Hematopoietic multipotent progenitor cell (in vitro differentiated cells): Measurements from ENCODE around the gene KRTAP5-3.

GRCh38 chr11:1085469-1085950 lies 49.0 kb upstream of the MUC6 start:
- CAGE, long polyA plus RNA, result no peak

- CAGE, long polyA plus RNA, result no peak
Measured at GRCh38 chr11:1089634-1090280, 53.2 kb upstream of the MUC6 start.

GRCh38 chr11:1148671-1149098 lies 9.1 kb upstream of the MUC5AC start:
- CAGE, long polyA plus RNA, result no peak

DNA sequence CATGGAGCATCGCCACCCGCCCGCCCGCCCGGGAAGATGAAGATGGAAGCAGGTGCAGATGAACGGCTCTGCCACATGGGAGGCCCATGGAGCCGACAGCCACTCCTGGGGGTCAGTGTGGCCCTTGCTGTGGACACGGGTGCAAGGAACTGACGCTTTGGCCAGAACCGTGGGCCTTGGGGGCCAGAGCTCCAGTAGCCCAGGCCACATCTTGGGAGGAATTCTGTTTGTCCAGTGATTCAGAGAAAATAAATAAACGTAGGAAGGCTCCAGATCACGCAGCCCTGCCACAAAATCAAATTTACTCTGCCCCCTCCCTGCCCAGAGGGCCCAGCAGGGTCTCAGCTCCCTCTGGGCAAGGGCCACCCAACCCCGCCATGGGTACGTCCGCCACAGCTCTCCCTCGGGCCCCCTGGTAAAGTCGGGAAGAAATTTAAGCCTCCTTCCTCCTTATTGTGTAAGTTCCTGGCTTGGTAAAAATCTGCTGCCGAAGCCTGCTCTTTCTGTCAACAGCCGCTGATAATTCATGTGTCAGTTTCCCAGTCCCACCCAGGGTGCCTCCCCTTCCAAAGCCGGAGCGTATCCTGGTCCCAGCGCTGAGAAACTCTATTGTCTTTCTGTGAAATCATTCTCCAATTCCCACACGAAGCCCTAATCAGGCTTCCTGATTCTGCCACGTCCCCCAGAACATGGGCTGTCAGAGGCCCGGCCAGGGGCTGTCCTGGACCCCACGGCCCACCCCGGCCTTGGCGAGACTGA lies 6.9 kb upstream of the MUC5AC start:
- CAGE, long polyA plus RNA, result no peak

DNA sequence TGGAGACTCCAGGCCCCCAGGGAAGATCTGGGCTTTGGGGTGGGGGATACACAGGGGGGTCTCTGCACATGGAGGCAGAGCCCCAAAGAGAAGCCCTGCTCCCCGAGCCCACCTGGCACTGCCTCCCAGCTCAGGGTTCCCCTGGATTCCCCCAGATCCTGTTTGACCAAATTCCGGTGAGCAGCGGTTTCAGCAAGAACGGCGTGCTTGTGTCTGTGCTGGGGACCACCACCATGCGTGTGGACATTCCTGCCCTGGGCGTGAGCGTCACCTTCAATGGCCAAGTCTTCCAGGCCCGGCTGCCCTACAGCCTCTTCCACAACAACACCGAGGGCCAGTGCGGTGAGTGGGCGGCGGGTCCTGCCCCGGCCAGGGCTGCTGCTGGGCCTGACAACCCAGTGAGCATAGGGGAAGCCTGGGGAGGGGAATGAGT lies 31.7 kb downstream of the MUC5B start:
- CAGE, long polyA plus RNA, result no peak

- CAGE, long polyA plus RNA, result no peak
Measured at GRCh38 chr11:1305121-1305335, 4.4 kb downstream of the TOLLIP start.

DNA sequence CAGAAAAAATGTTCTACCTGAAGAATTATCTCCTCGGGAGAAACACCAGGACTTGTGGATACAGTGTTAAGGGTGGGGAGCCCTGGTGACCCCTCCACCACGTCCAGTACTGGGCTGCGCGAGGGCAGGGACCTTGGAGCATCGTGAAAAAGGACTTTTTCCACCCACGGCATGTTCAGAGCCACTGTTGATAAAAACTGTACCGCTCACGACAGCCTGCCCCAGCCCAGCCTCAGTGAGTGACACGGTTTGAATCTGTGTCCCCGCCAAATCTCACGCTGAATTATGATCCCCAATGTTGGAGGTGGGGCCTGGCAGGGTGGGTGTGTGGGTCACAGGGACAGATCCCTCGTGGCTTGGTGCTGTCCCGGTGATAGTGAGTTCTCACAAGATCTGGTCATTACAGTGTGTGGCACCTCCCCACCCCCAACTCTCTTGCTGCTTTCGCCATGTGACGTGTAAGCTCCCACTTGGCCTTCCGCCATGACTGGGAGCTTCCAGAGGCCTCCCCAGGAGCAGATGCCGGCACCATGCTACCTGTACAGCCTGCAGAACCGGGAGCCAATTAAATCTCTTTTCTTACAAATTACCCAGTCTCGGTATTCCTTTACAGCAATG lies 1.4 kb downstream of the TOLLIP start:
- CAGE, long polyA plus RNA, result no peak

DNA sequence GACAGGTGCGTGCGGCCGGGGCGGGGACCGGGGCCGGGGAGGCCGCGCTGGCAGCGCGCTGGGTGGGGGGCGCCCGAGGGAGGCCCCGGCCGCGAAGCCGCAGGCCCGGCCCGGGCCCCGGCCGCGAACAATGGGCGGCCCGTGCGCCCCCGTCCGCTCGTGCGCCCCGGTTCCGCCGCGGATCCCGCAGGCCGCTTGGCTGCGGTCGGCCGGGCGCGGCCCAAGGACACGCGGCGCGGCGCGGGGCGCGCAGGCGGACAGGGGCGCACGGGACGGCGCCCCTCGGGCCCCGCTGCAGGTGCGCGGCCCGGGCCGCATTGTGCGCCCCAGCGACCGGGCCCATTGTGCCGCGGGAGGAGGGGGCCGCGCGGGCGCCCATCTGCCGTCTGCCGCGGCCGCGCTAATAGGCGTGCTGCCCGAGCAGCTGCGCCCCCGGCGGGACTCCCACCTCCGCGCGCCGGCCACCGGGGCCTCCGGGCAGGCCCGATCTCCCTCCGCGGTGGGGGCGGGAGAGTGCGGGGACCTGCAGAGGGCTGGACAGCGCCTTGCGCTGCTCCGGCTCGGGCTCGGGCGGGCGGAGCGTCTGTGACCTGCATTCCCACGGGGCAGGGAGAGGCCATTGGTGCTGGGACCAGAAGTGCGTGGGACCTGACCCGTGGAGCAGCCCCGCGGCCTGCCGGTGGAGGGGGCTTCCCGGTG lies 786 bp downstream of the BRSK2 start:
- CAGE, long polyA plus RNA, result no peak

DNA sequence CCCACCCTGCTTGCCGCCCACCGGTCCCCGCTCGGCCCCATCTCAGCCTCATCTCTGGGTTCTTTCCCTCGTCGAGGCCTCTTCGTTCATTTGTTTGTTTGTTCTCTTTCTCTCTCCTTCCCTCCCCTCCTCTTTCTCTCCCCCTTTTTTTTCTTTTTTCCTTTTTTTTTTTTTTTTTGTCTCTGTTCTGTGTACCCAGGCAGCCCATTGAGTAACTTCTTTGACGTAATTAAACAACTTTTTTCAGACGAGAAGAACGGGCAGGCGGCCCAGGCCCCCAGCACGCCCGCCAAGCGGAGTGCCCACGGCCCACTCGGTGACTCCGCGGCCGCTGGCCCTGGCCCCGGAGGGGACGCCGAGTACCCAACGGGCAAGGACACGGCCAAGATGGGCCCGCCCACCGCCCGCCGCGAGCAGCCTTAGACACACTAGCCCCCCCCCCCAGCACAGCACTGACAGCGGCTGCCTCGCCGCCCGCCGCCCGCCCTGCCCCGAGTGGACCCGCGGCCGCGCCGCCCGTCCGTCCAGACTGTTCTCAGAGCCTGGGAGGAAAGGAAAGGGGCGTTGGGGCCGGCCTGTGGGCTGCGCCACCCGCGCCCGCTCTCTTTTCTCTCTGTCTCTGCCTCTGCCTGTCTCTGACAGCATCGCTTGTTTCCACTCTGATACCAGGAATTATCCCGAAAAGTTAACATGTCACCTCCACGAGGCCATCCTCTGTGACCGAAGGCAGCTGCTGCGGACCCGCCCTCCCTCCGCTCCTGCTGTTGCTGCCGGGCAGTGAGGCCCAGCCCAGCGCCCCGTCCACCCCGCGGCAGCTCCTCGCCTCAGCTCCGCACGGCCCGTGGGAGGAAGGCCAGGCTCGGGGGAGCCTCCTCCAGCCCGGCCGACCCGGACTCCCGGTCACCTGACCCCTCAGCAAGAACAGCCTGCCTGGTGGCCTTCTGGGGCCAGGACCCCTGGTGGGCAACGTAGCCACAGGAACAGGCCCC lies 26.0 kb downstream of the MOB2 start:
- CAGE, long polyA plus RNA, result no peak

- CAGE, long polyA plus RNA, result no peak
Measured at GRCh38 chr11:1482576-1483310, 3.8 kb downstream of the MOB2 start.

- CAGE, long polyA plus RNA, result no peak
Measured at GRCh38 chr11:1552618-1552885, 19.5 kb downstream of the DUSP8 start.

- CAGE, long polyA plus RNA, result no peak
Measured at GRCh38 chr11:1555559-1556308, 16.3 kb downstream of the DUSP8 start.

- CAGE, long polyA plus RNA, result no peak
Measured at GRCh38 chr11:1589082-1589644, 4.1 kb upstream of the KRTAP5-1 start.

- CAGE, long polyA plus RNA, result no peak
Measured at GRCh38 chr11:1608397-1608725, at the start of gene KRTAP5-3. Gene KRTAP5-3 (minus strand): TSS chr11:1608463.

GRCh38 chr11:1665205-1665778 lies 31.7 kb upstream of the KRTAP5-6 start:
- CAGE, long polyA plus RNA, result no peak

DNA sequence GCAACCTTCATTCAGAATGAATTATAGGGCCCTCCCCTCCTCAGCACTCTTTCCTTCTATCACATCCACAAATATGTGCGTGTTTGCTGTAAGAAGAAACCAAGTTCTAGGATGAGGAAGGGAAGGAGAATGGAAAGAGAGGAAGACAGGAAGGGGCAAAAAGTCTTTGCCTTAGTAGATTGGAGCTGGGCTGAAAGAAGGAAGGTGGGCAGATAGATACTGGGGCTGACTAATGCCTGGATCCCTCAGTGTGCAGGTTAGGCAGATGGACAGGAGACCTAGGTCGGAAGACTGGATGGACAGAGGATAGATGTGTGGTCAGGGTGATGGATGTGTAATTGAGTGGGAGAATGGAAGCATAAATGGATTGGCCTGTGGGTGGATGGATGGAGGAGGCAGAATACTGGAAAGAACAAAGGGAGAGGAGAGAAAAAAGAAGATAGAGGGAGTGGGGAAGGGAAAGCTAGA lies 14.3 kb downstream of the IFITM10 start:
- CAGE, long polyA plus RNA, result no peak

- CAGE, long polyA plus RNA, result no peak
Measured at GRCh38 chr11:1748056-1748580, 2.3 kb downstream of the IFITM10 start.

GRCh38 chr11:1756807-1757216 lies 6.4 kb upstream of the IFITM10 start:
- CAGE, long polyA plus RNA, result no peak

DNA sequence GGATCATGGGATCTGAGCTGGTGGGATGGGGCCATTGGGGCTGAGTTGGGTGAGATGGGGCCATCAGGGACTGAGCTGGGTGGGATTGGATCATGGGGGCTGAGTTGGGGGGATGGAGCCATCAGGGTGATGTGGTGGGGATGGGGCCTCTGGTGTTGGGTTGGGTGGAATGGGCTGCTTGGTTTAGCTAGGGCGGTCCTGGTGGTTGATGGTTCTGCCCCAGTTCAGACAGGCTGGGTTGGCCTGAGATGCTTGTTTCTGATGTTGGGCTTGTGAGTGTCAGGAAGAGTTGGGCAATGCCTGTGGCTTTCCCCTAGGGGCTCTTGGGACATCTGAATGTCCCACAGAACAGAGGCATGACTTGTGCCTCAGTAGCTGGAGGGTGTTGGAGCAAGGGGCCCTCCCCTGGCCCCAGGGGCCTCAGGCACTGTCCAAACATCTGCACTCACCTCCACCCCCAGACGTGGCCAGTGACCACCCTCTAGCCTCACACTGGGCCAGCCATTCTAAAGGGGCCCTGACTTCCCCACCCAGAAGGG lies 14.0 kb upstream of the CTSD start:
- CAGE, long polyA plus RNA, result no peak

- CAGE, long polyA plus RNA, result no peak
Measured at GRCh38 chr11:1786291-1786467, 22.5 kb upstream of the CTSD start.